GM23338 (cell line): ENCODE measurements around a stretch of chr1.

- PRO-cap: no peak
- RAMPAGE, long total RNA: no peak
Measured at GRCh38 chr1:232492926-232493950, 136.7 kb downstream of the SIPA1L2 start.

DNA sequence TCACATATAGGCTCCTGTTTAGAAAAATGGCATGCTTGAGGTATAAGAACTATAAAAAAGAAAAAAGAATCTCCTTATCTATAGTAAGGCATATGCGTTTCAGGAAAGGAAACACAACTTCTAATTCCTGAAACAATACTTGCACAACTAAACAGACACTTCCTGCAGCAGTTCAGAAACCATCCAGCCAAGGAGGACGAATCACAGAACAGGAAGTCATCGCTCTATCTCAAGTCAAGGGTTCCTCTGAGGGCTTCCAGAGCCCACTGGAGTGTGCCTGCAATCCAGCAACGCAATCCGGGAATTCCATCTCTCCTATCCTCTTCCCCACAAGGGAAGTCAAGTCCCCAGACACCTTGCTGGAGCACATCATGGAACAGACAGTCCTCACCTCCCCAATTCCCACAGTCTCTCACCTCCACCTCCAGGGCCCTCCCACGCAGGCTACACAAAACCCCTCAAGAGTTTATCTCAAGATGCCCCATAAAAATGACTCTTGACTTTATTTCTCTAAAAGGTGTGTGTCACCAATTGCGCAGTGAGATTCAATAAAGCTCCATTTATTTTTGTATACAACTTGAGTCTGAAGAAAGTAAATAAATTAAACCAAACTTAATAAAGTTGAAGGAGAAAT lies 40.0 kb downstream of the SIPA1L2 start:
- PRO-cap: no peak
- RAMPAGE, long total RNA: no peak

GRCh38 chr1:232598960-232599906 lies 30.7 kb downstream of the SIPA1L2 start:
- PRO-cap: no peak
- RAMPAGE, long total RNA: no peak

GRCh38 chr1:232622334-232622872 lies 7.5 kb downstream of the SIPA1L2 start:
- PRO-cap: no peak
- RAMPAGE, long total RNA: no peak

- PRO-cap: no peak
- RAMPAGE, long total RNA: no peak
Measured at GRCh38 chr1:232632623-232632845, 2.6 kb upstream of the SIPA1L2 start.

DNA sequence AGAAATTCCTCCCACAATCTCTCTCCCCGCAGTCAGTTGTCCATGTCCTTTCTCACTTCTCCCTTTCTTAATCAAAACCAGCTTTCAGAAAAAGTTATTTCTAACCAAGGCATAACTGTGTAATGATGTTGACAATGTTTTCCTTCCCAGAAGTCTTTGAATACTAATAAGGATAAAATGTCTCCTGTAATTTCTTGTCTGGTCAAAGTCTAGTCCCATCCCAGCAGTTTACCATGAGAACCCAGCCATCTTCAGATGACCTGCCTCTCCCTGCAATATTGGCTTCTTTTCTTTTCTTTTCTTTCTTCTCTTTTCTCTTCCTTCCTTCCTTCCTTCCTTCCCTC lies 60.7 kb upstream of the SIPA1L2 start:
- PRO-cap: no peak
- RAMPAGE, long total RNA: no peak

DNA sequence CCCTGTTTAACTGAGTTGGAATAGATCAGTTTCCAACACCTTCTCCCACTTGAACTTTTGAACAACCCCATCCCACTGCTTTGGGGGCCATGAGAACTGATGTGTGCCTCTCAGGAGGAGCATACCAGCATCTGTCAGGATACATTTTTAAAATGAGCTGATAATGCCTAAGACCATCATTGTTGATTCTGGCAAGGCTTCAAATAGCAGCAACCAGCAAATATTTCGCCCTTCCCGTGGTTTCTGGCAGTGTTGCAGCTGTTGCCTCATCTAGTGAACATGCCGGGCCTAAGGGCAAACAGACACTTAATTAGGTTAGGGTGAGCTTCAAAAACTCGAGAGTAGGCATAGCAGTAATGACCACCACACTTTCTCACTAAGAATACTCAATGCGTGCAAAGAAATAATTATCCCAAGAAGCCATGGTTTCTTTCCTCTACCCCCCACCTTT lies 63.7 kb downstream of the MAP10 start:
- PRO-cap: unidirectional peak, minus-strand start at position 263 of the sequence
- RAMPAGE, long total RNA: no peak

- PRO-cap: no peak
- RAMPAGE, long total RNA: no peak
Measured at GRCh38 chr1:232965508-232966199, 15.2 kb downstream of the NTPCR start.

GRCh38 chr1:233354654-233355421 lies 27.3 kb downstream of the MAP3K21 start:
- PRO-cap: no peak
- RAMPAGE, long total RNA: no peak

- PRO-cap: no peak
- RAMPAGE, long total RNA: no peak
Measured at GRCh38 chr1:233673209-233673882, 59.4 kb downstream of the KCNK1 start.

GRCh38 chr1:234213732-234214654 lies 159.3 kb upstream of the COA6 start:
- PRO-cap: unidirectional peak, plus-strand start at chr1:234214219
- RAMPAGE, long total RNA: no peak

- PRO-cap: no peak
- RAMPAGE, long total RNA: no peak
Measured at GRCh38 chr1:234272810-234273198, 100.5 kb upstream of the COA6 start.

GRCh38 chr1:234356513-234357545 lies 16.4 kb upstream of the COA6 start:
- PRO-cap: unidirectional peak, plus-strand start at chr1:234356706; bidirectional peak, plus-strand start at chr1:234356979, minus-strand start at chr1:234356889; bidirectional peak, plus-strand start at chr1:234357218, minus-strand start at chr1:234357169
- RAMPAGE, long total RNA: no peak

DNA sequence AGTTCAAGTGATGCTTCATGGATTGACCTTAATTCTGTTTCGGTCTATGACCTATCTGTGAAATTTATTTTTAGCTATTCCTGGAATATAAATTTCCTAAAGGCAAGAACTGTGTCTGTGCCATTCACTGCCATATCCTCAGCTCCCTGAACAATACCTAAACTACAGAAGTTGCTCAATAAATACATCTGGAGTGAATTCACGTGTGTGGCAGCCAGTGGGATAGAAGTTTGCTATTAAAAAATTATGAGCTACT lies 39.5 kb upstream of the TARBP1 start:
- PRO-cap: no peak
- RAMPAGE, long total RNA: no peak

DNA sequence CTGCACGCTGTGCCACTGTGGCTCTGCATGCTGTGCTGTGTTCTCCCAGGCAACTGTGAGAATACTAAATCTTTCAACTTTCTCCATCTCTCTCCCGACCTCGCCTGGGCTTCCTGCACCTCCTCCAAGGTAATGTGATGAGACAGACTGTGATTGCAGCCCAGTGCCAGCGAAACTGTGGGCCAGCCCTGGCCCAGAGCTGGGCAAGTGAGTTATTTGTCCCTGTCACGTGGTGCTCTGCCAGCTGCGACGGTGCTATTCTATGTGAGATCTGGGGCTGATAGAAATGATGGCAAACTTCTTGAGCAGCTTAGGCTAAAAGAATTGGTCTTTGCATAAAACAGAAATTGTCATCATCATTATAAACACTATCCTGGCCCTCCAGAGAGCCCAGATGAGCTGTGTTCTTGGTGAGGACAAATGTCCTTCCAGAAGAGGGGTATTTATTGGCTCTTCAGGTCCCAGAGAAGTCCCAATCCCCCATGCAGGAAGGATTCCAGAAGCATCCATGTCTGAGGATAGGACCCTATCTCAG lies 63.5 kb upstream of the TARBP1 start:
- PRO-cap: no peak
- RAMPAGE, long total RNA: no peak

DNA sequence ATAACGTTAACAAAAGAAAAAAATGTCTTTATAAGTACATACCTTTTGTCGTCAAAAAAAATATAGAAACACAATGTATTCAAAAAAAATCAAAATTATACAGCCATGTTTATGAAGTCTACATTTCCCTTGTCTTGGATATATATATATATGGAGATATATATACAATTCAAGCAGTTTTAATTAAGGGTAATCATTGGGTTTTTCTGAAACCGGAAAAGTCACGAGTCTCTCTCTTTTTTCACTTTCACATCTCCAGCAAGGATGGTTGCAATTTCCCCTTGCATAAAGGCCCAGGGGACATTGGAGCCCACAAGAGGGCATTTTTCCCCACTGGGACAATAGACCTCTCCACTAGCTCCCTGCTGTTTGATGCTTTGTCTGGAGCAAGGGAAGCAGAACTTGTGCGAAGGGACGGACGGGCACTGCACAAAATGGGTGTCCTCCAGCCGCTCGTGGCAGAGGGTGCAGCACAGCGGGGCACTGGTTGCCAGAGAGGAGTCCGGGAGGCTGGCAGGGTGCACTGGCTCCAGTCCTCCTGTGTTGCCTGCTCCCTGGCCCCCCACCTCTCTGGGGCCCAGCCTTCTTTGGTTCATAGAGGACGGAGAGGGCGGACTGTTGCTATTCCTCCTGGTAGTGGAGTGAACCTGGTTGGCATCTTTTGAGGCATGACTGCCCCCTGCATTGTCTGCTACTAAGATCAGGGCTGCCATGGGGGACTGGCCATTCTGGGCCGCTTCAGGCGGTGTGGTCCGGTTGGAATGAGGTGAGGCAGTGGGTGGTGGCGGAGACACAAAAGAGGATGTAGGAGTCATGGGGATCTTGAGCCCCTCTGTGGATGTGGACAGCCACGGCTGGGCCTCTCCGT lies 2.8 kb downstream of the IRF2BP2 start:
- PRO-cap: bidirectional peak, plus-strand start at position 809 of the sequence, minus-strand start at position 763 of the sequence
- RAMPAGE, long total RNA: no peak

DNA sequence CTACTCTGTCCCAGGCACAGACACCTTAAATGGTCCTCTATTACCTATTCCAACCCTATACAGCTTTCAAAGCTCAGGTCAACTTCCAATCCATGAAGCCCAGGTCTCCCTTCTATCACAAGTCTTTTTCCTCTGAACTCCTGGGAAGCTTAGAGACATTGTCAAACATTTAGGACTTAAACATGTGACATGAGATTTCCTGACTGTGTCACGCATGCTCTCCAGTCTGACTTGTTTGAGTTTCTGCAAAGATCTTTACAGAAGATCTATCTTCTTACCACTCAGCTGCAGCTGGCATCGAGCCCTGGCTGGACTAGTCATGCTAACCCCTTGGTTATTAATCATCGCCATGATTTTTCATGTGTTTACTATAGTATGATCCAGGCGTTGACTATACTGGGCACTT lies 18.0 kb upstream of the IRF2BP2 start:
- PRO-cap: no peak
- RAMPAGE, long total RNA: no peak

GRCh38 chr1:234718873-234719428 lies 109.0 kb upstream of the IRF2BP2 start:
- PRO-cap: no peak
- RAMPAGE, long total RNA: no peak

DNA sequence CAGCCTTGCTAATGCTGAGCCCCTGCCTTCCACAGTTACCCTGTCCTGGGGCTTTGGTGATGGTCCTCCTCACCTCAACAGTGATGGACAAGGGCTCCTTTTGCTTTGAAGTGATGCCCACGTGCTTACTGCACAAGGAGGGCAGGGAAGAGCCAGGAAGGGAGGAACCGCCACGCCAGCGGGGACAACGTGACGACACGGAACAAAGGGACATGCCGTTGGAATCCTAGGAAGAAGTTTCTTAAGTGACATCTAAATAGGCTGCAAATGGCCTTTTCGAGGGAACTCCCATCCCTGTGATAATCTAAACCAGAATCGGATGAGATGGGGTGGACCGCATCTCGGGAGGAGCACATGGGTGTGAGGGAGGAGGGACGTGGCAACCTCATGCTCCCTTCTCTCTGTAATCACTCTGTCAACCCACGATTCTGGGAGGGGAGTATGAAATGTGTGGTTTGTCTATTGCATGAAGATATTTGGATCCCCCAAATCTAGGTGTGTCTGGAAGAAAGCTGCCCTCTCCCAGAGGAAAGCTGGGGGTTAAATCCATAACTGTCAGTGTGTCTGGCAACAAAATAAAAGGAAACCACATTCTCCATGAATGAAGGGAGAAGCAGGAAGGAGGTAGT lies 110.9 kb upstream of the IRF2BP2 start:
- PRO-cap: no peak
- RAMPAGE, long total RNA: no peak

- PRO-cap: no peak
- RAMPAGE, long total RNA: no peak
Measured at GRCh38 chr1:234755227-234755881, 145.4 kb upstream of the IRF2BP2 start.